Hair follicular keratinocyte (primary cell): Measurements from ENCODE around the gene CAMK2A.

DNA sequence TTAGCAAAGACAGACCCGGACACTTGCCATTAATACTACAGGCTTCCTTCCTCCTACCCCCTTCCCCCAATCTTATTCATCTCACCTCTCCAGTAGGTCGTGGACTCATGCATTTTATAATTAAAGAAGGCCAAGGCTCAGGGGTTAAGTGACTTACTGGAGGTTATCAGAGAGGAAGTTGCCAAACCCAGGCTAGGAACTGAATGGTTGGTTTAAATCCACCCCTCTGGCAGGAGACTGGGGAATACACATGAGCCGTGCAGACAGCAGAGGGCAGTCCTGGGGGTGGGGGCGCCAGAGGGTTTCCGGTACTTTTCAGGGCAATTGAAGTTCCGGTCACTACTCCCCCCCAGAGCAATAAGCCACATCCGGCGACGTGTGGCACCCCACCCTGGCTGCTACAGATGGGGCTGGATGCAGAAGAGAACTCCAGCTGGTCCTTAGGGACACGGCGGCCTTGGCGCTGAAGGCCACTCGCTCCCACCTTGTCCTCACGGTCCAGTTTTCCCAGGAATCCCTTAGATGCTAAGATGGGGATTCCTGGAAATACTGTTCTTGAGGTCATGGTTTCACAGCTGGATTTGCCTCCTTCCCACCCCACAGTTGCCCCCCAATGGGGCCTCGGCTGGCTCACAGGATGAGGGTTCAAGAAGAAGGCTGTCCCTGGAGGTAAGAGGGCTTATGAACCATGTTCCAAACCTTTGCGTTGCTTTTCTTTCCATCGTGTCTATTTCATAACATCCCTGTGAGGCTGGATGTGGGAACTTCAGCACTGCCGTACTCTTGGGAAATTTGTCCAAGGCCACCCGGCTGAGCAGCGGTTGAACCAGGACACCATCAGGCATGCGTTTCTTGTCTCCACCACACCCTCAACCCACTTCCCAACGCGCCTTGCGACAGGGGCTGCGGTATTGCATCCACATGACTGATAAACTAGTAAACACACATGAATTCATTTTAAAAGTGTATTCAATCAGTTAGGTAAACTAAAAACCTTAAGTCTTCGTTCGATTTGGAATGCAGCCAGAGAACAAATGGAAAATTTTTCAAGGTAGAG is 51.4 kb upstream of the IL17B start:
- RAMPAGE, long total RNA, result no peak

DNA sequence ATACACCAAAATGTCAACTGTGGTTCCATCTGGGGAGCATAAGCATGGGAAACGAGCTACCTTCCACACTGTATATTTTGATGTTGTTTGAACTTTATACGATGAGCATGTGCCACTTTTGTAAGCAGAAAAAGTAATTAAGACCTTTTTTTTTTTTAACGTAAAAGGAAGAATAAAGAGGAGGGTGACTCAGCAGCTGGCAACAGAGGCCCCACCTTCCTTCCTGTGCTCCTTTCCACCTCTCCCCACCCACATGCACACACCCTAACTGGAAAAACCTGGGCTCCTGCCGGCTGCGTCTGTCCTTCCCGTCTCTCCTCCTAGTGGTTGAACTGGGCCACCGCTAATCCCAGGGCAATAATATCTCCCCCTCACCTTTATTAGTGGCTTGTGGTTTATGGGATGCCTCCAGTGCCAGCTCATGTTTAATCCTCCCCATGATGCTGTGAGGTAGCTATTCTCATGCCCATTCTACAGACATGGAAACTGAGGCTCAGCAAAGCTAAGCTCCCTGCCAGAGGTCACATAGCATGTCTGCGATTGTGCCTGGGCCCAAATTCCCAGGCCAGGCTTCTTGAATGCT is 60.8 kb upstream of the IL17B start:
- RAMPAGE, long total RNA, result no peak

DNA sequence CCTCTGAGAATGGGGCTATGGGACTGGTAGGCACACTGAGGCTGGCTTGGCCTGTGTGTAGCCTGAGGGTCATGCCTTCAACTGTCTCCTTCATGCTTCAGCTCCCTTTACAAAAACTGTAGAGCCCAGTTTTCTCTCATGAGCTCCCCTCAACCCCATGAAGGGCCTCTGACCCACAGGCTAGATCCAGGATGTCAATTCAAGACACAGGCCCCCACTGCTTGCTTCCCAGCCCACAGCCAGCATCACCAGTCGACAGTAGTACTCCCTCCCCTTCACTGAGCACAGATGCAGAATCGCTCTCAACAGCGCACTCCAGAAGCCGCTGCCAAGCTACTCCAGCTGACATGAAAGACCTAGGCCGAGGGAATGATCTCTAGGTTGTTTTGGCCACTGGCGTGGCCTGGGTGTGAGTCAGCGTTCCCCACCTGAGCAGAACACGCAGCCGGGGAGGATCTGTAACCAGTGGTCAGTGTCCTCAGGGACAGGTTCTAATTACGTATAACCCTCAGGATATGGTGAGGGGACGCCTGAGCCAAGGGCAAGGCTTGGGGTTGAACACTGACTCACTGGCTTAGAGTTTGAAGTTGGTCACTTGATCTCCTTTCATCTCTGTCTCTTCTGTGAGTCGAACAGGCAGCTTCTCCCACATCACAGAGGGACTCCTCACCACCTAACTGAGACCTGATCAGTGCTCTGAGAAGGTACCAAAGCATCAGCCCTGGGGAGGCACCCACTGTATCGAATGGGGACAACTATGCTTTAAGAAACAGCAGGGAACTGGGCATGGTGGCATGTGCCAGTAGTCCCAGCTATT is 76.8 kb upstream of the IL17B start:
- RAMPAGE, long total RNA, result no peak

DNA sequence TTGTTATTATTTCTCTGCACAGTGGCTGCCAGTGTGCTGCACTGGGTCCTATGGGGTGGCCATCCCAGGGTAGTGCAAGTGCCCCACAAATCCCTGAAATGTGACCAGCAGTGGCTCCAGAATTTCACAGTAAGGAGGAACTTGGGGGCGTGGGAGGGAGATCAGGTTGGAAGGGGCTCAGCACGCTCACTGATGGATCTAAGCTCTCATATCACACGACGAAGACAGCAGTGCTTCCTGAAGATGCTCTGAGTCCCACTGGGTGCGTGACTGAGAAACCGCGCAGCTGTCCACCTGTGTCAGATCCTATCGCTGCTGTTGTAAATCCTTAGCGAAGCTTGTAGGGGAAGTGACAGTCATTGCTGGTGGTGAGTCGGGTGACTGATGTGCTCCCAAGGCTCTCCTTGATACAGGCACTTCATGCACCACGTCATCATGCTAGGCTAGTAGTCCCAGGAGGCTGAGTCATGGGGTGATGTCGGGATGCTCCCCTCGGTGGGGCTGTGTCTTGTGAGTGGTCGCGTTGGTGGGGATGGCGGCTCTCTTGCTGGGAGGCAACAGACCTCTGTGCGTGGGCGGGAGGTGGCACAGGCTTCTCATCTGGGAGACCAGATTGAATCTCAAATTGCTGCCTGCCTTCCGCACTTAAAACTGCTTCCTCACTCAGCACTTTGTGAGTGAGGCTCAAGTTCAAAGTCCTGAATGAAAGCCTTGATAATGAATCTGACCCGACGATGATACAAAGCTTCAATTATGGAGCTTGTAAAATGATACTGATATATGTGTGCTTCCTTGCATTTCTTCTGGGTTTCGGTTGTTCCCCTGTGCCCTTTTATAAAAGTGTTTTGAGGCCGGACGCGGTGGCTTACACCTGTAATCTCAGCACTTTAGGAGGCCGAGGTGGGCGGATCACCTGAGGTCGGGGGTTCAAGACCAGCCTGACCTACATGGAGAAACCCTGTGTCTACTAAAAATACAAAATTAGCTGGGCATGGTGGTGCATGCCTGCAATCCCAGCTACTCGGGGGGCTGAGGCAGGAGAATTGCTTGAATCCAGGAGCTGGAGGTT is 84.7 kb downstream of the CSNK1A1 start:
- RAMPAGE, long total RNA, result no peak

DNA sequence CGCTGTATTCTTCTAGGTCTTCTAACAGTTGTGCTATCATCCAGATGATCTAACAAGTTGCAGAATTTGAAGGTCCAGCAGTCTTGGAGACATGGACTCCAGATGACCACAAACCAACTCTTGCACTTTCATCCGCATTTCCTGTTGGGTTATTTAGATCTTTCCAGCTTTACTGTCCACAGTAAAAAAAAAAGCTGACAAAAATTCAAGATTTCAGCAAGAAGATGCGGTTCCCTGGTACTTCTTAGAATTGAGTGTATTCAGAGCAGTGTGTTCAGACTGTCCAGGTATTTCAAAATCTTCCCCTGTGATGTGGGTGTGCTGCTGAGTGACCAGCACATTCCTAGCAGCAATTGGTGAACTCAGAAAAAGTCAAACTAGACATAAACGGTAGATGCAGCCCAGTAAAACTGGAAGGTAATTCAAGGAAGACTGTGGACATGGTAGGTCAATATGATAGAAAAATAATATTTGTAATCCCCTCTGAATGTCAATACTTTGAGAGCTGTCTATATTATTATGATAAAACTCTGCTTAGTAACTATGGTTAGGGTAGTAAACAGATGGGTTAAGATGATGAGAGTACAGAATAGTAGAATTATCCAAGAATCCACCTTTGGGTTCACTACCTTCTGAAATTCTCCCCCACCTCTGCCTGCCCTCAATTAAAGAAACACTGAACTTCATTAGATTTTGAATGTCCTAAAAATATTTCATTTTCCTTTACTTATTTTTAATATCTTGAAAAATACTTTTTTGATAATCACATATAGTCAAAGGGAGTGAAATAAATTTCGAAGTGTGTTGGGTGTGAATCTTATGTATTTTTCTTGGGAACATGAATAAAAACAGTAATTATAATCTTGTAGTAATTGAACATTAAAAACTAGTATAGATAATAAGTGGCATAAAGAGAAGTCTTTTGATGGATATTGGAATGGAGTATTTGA is 49.9 kb downstream of the CSNK1A1 start:
- RAMPAGE, long total RNA, result no peak

GRCh38 chr5:149702674-149702987 is 27.5 kb upstream of the PPARGC1B start:
- RAMPAGE, long total RNA, result no peak

DNA sequence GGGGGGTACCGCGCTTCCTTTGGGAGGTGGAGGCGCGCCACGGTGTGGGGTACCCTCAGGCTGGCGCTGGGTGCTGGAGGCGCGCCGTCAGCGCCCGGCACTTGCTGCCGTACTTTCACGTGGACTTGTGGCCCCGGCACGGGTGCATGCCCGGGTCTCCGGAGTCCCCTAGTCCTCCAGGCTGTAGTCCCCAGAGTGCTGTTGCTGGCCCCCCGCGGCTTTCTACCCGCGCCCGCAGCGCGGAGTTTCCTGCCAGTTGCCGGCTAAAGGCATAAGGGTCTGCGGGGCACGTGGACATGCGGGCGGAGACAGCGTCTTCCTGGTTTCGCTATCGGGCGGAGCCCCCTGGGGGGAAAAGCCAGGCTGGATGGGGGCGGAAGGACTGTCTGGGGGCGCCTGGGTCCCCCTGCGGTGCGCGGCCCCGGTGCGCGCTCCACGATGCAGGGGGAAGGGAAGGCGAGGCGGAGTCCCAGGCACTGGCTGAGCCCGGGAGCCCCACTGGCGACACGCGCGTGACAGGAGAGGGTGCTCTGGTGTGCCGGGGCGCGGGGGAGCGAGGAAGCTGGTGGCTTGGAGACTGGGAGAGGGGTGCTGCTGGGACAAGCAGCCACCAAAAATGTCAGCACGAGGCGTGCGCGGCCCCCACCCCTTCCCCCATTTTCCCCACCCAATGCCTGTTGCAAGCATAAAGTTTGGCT is 736 bp downstream of the PPARGC1B start:
- RAMPAGE, long total RNA, result no peak

- RAMPAGE, long total RNA, result no peak
Observed at GRCh38 chr5:149731948-149732282, 1.8 kb downstream of the PPARGC1B start.

- RAMPAGE, long total RNA, result no peak
Observed at GRCh38 chr5:149808049-149808750, 78.1 kb downstream of the PPARGC1B start.

- RAMPAGE, long total RNA, result no peak
Observed at GRCh38 chr5:149931933-149932786, 12.4 kb downstream of the PDE6A start.

DNA sequence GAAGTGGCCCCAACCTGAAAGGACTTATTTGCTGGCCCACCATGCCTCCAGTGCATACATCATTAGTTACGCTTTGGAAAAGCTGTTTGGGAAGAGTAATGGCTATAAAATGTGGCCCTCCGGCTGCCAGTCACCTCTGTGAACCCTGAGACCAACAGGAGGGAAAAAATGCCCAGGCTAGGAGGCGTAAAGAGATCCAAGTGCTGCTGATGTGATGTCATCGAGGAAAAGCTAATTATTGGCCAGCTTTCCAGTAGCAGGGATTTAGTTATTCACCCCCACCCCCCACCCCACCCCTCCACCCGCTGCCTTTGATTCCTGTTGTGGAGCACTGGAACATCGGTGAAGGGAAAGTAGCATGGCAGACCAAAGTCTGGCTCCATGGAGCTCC is 2.6 kb upstream of the SLC26A2 start:
- RAMPAGE, long total RNA, result no peak

DNA sequence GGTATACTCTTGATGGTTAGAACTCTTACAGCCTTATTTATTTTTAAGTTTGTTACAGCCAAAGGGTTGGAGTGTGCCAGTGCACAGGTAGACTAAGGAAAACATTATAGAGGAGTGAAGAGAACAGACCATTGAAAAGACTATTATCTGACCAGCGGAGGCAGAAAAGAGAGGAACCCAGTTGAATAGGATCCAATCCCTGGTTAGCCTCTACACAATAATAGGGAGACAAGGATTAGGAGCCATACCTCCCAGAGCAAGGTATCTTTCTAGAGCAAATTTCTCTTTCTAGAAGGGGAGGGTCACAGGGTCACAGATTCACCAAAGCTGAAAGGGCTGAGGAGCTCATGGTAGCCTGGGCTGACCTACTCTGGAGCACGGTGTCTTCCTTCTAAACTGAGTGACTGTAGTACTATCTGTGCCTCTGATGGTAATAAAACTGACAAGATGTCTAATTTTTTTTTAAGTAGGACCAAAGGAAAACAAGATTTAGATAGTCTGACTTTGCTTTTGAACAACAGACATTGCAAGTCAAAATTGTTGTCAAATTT is 15.5 kb downstream of the TIGD6 start:
- RAMPAGE, long total RNA, result no peak

- RAMPAGE, long total RNA, result no peak
Observed at GRCh38 chr5:150001670-150002140, 1.2 kb downstream of the HMGXB3 start.

DNA sequence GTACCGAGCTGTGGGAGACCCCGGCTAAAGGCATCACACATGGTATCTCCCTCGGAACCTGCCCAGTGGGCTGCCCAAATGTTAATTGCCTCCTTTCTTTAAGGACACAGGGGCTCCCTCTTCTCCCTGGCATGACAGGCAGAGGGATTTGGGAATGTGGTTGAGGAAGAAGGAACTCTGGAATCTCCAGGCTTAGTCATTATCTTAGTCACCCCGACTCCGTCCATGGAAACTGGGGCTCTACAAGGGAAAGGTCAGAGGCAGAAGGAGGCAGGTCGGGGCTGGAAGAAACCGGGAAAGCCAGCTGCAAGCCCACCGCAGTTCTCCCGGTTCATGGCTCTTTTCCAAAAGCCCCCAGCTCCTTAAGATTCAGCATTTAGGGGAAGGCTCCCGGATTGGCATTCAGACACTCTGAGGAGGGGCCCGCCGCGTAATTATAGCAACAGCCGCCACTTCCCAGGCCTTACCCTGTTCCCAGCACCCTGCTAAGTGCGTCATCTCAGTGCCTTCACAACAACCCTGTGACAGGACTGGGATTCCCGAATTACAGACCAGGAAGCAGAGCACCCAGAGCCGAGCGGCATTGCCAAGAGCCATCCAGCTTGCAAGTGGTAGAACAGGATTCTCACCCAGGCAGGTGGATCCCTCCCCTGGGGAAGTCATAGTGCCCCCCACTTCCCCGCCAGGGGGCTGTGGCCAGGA is 18.9 kb downstream of the SLC6A7 start:
- RAMPAGE, long total RNA, result no peak

- RAMPAGE, long total RNA, result no peak
Observed at GRCh38 chr5:150245229-150245967, 44.2 kb downstream of the CAMK2A start.

GRCh38 chr5:150246545-150247271 is 42.9 kb downstream of the CAMK2A start:
- RAMPAGE, long total RNA, result no peak

GRCh38 chr5:150289571-150290171 is at the start of gene CAMK2A:
Gene CAMK2A, minus strand, starts transcription at chr5:150289773.
- RAMPAGE, long total RNA, result no peak

GRCh38 chr5:150361959-150362291 is 4.4 kb downstream of the TCOF1 start:
- RAMPAGE, long total RNA, result no peak

DNA sequence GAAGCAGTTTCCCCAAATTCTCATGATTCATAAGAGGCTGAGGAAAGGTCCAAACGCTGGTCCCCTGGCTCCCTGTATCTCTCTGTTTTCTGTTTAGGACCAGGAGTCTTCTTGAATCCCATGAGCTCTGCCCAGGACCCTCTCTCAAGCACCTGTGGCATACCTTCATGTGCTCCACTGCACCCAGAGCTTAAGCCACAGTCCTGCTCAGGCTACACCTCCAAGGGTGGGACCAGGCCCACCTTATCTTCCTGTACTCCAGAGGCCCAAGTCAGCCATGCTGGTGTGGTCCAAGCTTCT is 26.1 kb downstream of the TCOF1 start:
- RAMPAGE, long total RNA, result no peak

DNA sequence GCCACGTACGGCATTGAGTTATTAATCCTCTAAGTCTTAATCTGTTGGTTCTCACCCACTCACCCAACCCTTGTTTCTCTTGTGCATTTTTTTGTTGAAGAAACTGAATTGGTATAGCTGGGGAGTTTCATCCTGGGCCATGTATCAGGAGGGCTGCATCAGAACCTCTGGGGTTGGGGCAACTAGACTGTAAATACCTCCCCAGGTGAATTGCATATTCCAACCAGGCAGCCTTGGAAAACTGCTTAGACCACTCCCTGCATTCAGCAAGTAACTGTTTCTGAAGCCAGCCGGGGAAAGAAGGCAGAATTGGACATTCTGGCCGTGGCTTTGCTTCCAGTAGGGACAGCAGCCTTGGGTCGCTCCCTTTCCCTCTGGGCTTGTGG is 25.5 kb downstream of the CD74 start:
- RAMPAGE, long total RNA, result no peak